SUDHL5 (cell line): ENCODE measurements around a stretch of chr5.

GRCh38 chr5:133244036-133244856, 192.4 kb downstream of the HSPA4 start:
- PRO-cap: no peak

GRCh38 chr5:133869258-133869847, 99.1 kb downstream of the C5orf15 start:
- PRO-cap: no peak

- PRO-cap: bidirectional peak, plus-strand start at chr5:133930303, minus-strand start at chr5:133930252
Observed at GRCh38 chr5:133930102-133930806, 38.2 kb downstream of the C5orf15 start.

DNA sequence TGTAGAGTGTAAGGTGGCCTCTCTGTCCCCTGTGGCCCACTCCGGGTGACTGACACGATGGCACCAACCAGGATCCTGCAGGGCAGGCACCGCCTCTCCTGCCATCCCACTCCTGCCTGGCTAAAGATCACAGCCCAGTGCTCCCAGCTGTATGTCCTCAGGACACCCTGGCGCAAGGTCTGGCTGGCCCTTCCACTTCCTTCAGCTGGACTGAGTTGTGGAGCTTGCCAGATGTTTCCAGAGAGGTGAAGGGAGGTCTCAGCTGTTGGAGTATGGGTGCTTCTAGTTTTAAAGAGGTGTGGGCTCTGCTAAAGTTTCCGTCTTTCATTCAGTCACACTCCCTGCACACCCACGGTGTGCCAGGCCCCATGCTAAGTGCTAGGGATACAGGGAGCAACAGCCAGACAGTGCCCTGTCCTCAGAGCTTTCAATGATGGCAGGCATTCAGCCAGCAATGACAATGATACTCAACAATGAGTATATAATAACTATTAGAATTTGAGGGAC, 34.1 kb downstream of the C5orf15 start:
- PRO-cap: bidirectional peak, plus-strand start at position 346 of the sequence, minus-strand start at position 212 of the sequence

DNA sequence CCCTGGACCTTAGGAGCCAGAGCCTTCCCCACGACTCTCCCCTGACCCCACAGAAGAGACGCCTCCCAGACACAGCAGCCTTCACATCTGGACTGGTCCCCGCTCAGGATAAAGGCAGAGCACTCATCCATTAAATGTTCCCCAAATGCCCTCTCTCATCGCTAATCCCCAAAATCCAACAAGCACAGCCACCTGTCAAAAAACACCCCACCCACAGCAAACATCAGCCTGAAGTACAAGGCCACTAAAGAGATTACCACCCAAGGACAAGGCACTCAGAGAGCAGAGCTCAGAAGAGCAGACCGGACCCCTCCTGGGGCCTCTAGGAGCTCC, 9.9 kb downstream of the VDAC1 start:
- PRO-cap: no peak

- PRO-cap: unidirectional peak, minus-strand start at chr5:134005360
Observed at GRCh38 chr5:134005187-134006129, 683 bp upstream of the VDAC1 start.

GRCh38 chr5:134128278-134128858, 13.9 kb downstream of the TCF7 start:
- PRO-cap: no peak

DNA sequence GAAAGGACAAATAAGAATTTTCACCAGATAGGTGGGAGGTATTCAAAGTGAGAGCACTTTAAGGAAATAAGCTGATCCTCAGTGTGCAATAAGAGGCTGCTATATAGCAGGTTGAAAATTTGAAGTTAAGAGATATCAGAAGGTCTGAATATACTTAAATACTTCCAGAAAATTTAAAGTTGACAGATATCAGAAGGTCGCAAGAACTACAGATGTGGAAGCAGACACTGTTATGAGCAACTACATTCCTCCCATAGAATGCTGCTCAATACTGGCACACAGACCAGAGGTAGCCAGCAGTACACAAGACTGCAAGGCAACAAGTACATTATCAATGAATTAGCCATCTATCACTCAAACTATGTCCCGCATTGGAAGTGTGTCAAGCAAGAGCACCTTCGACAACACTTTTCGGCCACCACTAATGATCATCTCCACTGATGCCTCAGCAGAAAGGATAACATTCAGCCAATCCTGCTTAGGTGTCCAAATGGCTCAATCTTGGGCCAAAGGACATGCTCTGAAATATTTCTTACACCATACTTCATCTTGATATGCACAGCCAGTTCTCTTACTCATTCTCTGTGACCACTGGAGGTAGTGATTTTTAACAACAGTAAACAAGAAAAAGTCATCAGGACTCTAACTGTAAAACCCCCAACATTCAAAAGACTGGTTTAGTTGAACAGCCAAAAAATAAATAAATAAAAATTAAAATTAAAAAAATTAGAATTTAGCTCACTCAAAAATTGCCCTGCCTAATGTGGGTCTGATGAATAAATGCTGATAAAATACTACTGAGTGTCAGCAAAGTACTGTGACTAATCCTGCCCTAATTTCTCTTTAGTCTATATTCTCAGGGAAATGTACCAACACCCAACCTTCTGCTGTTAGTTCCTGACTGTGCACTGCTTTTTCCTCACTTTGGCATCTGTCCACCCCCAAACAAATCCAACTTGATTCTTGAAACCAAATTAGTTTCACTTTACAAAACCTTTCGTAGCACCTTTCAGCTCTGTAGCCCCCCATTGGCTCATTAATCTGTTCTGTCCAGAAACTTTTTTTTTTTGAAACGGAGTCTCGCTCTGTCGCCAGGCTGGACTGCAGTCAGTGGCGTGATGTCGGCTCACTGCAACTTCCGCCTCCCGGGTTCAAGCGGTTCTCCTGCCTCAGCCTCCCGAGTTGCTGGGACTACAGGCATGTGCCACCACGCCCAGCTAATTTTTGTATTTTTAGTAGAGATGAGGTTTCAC, 24.8 kb downstream of the SKP1 start:
- PRO-cap: no peak

DNA sequence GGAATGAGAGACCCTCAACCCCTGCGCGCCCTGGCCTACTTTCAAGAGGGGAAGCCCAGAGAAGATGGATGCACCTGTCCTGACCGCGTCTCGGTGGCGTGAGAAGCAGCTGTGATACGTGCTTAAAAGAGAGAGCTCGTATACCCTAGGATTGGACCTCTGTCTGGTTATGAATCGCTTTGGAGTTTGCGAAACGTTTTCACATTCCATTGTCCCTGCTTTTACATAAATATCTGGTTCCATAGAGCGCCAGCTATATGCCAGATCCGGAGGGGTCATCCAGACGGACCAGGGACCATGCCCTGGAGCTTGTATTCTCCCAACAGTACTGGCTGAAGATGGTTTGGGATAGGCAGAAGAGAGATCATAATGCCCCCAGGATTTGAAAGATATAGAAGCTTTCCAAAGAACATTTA, 1.0 kb upstream of the PPP2CA start:
- PRO-cap: no peak

DNA sequence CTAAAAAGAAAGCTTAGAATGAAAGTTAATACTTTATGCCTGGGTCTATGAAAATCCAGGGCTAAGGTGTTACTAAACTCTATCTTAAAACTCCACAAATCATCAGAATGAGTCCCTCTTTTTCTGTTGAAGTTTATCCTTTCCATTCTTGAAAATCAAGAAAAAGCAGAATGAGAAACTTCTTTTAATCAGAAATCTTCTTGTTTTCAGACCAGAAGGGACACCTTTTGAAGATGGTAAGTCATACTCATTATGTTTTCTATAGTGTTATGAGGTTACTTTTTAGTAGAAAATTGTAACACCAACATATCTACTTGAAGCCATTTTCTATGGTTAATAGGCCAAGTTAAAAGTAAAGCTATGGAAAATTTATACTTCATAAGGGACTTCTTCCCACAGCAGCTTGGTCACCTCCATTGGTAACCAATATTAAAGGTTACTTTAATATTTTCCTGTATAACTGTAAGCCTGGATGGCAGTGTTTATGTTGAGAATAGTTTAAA, 5.1 kb downstream of the UBE2B start:
- PRO-cap: no peak

GRCh38 chr5:134460377-134461115, 48.9 kb upstream of the CDKN2AIPNL start:
- PRO-cap: no peak

- PRO-cap: no peak
Observed at GRCh38 chr5:134509207-134509806, 16.2 kb upstream of the JADE2 start.

- PRO-cap: bidirectional peak, plus-strand start at chr5:134524806, minus-strand start at chr5:134524658
Observed at GRCh38 chr5:134524529-134524770, 1.0 kb upstream of the JADE2 start.

GRCh38 chr5:134569409-134569763, 43.9 kb downstream of the JADE2 start:
- PRO-cap: no peak

DNA sequence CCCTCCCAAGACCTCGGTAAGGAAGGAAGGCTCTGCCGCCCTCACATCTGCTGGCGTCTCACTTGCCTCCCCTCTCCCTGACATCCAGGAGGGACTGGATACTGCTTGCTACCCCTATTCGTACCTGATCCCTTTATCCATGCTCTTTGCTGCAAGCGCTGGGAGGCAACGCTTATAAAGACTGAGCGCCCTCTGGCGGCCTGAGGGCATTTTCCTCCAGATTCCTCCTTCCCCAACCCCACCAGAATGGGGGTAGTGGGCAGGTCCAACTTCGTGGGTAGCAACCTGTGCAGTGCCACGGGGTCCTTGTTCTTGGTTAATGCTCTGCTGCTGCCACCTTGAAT, 52.3 kb downstream of the JADE2 start:
- PRO-cap: no peak

GRCh38 chr5:134591244-134591753, 41.3 kb downstream of the SAR1B start:
- PRO-cap: no peak

DNA sequence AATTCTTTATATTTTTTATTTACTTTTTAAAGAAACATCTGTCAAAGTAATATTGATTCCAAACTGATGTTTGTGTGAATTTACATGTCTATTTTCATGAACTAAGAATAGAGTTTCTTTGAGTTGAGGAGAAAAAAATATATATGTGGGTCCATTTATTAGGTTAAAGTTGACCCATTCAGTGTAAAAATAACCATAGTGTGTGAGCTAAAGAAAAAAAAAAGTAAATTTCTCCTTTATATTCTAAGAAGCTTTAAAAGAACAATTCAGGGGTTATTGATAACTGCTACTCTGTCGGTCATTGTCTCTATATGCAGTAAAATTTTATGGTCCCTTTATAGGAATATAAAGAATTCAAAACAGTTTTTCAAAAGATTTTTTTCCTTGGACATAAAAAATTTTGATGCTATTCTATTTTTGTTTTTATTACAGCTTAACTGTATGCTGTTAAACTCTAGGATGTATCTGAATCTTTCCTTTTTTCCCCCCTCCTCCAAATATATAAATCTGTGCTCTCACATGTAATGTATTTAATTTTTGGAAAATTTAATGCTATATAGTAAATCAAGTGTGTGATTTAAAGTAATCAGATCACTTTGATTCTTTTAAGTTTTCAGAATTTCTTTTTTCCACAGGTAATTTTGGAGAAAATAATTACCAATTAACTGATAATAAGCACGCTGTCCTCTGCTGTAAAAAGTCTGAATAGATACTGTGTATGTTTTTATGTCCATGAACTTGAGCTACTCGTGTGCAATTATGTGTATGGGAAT, 13.3 kb downstream of the C5orf24 start:
- PRO-cap: no peak

GRCh38 chr5:134873897-134874105, 370 bp upstream of the TXNDC15 start:
- PRO-cap: no peak

DNA sequence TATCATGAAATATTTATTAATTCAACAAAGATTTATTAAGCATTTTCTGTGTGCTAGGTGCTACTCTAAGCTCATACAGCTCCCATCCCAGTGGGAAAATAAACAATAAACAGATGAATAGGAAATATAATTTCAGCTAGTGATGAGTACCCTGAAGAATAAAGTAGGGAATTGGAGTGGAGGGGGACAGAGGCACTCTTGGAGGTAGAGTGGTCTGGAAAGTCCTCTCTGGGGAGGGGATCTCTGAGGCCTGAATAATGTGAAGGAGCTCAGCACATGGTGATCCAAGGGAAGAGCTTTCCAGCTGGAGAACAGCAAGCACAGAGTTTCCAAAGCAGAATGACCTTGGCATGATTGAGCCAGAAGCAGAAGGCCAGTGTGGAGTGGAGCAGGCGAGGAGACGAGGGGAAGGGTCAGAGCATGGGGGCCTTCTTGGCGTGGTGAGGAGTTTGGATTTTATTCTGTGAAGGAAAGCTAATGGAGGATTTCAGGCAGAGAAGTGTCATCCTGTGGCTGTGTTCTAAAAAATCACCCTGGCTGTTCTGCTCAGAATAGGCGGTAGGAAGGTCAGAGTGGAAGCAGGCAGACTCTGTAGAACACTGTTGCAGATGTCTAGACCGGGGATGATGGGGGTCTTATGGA, 8.3 kb downstream of the PCBD2 start:
- PRO-cap: no peak

- PRO-cap: no peak
Observed at GRCh38 chr5:134925048-134926202, 20.5 kb downstream of the PCBD2 start.